ENCODE measurements around a stretch of chr3.

GRCh38 chr3:66181742-66182324 is 39.0 kb upstream of the SLC25A26 start:
- RAMPAGE, long total RNA = no peak
- RRBS = no CpG with 5 or more reads among the region's 9 CpGs

DNA sequence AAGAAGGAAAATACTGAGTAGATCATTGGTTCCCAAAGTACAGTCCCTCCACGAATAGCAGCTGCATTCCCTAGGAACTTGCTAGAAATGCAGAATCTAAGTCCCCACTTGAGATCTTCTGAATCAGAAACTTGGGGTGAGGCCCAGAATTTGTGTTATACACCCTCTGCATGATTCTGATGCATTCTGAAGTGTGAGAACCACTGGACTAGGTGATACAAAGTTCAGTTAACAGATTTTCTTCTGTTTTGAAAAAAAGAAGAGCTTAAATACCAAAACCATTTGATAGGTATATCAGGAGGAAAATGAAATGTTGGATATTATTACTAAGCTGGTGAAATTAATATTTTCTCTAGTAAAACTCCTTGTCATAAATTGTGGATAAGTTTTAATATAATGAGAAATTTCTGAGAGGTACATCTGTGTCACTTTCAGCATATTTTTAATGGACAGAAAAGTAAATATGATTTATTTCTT is 77.2 kb downstream of the SLC25A26 start:
- RAMPAGE, long total RNA = no peak
- RRBS = no CpG with 5 or more reads among the region's 1 CpG

- RAMPAGE, long total RNA = no peak
- RRBS = no CpG with 5 or more reads among the region's 23 CpGs
Measured at GRCh38 chr3:66393329-66394572, 107.1 kb downstream of the LRIG1 start.

GRCh38 chr3:66452120-66452645 is 48.6 kb downstream of the LRIG1 start:
- RAMPAGE, long total RNA = no peak
- RRBS = no CpG with 5 or more reads among the region's 8 CpGs

DNA sequence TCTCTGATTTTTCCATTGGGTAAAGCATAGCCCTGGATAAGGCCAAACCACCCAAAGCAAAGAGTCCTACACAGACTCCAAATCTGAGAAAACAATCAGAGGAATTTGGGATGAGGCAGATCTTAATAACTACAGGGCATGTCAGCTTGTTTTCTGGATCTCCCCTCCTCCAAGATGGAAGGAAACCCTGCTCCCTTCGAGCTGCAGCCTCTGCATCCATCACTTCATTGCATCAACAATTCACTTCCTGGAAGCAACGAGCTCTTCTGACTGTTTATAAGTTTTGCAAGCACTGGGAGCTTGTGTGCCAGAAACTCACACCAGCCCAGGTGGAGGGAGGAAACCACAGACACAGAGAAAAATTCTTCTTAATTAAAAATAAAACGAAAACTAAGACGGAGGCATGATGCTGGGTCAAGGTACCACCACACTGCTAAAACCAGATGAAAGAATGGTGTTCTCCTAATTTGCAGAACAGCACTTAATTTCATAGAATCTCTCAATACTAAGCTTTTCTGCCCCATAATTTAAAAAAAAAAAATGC is 10.6 kb downstream of the LRIG1 start:
- RAMPAGE, long total RNA = no peak
- RRBS = no CpG with 5 or more reads among the region's 4 CpGs

DNA sequence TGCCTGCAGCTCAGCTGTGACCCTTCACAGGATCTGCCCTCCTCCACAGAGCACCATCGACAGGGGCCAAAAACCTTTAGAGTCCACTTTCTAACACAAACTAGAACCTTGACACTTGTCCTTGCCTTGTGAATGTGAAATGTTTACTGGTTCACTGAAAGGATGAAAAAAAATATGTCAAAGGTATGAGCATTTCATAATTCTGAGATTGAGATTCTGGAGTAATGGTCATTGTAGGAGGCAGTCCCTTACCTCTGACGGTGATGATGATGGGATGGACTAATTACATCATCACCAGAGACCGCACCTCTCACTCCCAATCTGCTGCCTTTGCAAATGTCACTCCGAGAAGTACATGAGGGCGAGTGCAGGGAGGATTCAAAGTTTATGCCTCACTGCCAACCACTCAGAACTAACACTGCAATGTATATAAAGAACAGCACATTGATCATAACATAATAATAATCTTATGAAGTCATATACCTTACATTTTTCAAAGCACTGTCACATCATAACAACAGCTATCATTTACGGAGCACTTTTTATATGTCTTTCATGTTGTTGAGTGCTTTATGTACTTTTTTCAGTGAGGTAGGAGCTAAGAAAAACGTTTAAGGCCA is 4.6 kb upstream of the LRIG1 start:
- RAMPAGE, long total RNA = no peak
- RRBS = no CpG with 5 or more reads among the region's 7 CpGs

- RAMPAGE, long total RNA = no peak
- RRBS = no CpG with 5 or more reads among the region's 5 CpGs
Measured at GRCh38 chr3:67540077-67540494, 114.3 kb downstream of the SUCLG2 start.

- RAMPAGE, long total RNA = no peak
- RRBS = no CpG with 5 or more reads among the region's 8 CpGs
Measured at GRCh38 chr3:68081575-68082008, 77.5 kb downstream of the TAFA1 start.

GRCh38 chr3:69048349-69048638 is 3.8 kb downstream of the TMF1 start:
- RAMPAGE, long total RNA = no peak
- RRBS = no CpG with 5 or more reads among the region's 3 CpGs

DNA sequence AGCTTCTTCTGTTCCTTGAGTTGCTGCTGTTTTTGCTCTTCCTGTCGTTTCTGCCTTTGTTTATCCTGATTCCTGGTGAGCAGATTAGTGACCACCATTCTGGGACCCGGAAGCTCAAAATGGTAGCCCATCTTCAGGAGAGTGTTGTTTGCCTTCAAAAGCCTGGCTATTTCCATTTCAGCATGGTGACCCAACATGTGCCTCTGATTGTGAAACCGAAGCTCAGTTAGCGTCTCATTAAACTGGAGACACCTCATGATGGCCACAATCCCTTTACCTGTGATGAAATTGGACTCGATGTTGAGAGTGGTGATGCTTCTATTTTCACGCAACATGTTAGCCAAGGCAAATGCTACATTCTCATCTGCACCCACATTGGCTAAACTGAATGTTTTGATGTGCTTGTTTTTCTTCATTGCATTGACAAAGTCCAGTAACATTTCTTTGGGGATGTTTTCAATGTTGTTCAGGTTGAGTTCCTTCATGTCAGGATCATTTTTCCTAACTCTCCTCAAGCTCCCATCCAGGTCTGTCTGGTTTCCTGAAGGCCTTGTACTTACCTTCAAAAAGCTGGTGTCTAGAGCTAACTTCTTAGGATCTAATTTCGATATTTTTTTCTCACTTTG is 3.2 kb downstream of the LMOD3 start:
- RAMPAGE, long total RNA = no peak
- RRBS = no CpG with 5 or more reads among the region's 7 CpGs

DNA sequence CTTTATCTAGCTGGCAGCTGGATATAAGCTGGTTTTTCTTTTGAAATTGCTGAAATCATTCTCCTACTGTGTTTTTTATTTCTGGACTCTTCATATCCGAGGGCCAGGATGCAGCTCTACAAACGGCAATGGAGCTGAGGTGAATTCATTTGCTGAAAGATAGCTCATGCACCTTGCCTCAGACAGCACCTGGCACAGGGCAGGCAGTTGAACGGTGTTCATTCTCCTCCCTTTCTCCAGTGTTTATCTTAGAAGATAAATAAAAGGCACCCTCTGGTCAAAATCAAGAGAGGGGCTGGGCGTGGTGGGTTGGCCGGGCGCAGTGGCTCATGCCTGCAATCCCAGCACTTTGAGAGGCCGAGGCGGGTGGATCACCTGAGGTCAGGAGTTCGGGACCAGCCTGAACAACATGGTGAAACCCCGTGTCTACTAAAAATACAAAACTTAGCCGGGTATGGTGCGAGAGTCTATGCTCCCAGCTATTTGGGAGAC is 79.3 kb upstream of the LMOD3 start:
- RAMPAGE, long total RNA = no peak
- RRBS = no CpG with 5 or more reads among the region's 12 CpGs

DNA sequence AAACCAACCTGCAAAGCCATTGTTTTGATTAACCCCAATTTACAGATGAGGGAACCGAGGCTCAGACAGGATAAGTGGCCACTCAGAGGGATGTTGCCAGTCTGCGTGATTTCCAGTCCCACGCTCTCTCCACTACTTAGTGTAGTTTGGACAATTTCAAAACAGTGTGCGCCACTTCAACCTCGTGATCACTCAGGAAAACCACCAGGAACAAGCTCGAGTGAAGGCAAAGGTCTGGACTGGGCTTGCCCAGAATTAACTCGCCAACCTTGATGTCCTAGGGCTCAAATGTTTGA is 124.2 kb upstream of the LMOD3 start:
- RAMPAGE, long total RNA = no peak
- RRBS = no CpG with 5 or more reads among the region's 7 CpGs

GRCh38 chr3:69289852-69290488 is 95.9 kb downstream of the FRMD4B start:
- RAMPAGE, long total RNA = no peak
- RRBS = no CpG with 5 or more reads among the region's 7 CpGs

DNA sequence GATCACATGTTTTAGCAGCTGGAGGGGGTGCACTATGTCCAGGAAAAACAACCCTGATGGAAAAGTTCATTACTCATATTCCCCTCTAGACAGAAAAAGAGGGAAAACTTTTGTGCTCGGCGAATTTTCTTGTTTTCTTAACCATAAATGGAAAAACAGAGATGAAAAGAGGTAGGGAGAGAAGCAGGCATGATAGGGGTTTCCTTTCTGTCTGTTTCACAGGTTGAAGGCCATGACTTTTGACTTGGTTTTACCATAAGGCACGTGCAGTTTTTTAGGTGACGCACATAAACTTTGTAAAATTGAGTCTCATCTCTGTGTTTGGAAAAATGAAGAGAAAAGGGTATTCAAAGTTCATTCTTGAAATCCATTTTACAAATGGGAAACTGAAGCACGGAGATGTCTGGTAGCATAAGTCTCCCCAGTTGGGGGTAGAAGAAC is 26.4 kb downstream of the FRMD4B start:
- RAMPAGE, long total RNA = no peak
- RRBS = no CpG with 5 or more reads among the region's 5 CpGs

DNA sequence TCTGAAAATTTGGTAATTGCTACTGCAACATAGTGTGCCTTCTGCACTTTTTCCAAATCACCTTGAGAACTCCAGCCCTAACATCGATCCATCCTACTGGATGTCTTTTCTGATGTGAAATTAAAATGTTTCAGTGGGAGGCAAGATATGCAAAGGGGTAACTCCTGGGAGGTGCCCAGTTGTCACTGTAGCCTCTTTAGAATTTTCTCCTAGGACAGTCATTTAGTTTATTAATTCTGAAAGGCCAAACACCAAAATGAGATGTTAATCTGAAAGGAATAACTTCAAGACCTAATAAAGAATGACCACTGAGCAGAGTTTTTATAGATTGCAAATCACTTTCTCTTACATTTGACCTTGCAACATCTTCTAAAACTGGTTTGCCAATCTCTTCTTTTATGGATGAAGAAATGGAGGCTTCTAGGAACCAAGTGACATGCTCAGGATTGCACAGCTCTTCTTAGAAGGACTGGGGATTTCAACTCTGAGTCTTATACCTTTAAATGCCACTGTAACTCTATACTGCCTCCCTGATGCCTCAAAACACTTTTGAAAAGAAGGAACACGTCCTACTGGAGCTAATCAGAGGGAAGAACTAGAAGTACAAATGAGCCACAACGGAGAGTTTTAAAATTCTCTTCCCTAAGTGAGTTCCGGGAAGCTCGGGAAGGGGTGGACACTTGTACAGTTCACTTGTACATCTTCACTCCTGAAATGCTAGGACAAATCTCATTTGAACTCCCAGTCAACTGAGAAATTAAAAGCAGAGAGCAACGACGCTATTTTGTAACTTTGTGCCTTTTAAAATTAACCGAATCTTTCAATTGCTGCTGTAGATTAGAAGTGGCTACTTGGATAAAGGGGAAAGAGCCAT is 1.1 kb upstream of the MITF start:
- RAMPAGE, long total RNA = no peak
- RRBS = no CpG with 5 or more reads among the region's 8 CpGs

DNA sequence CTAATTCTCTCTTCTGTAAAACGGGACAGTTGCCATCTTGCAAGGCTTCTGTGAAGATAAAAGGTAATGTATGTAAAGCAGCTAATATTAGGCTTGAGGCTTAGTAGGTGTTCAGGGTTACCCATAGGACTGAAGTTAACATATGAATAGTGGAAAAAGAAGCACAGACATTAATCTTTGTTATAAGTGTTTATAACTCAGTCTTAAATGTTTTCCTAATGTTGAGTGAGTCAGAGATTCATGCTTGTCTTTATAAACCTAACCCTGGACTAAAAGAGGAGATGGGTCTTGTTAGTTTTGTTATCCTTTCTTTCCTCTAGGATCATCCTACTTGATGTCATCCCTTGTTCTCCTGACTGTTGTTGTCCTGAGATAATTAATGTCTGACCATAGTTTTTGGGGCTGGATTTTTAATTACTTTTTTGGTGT is 8.2 kb downstream of the MITF start:
- RAMPAGE, long total RNA = no peak
- RRBS = no CpG with 5 or more reads among the region's 1 CpG

DNA sequence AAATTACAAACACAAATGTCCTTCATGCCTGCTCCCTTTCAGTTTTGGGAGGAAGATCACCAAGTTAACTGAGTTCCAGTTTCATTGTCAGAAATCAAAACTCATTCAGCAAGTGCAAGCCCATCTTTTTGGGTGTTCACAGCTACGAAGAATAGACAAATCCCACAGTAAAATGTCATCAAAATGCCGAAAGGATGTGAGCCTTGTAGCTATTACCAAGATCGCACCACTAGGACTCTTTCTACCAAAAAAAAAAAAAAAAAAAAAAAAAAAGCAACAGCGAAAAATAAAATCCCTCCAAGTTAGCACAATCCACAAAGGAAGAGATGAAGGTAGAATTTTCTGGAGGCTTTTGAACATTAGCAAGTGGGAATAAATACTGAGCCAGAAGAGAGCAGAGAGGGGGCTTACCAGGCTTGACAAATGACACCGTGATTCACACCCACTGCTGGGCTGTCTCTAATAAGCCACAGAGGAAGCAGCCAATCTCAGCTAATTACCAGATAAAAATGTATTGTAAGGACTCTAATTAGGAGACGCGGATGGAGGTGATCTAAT is 602.5 kb downstream of the FOXP1 start:
- RAMPAGE, long total RNA = no peak
- RRBS = no CpG with 5 or more reads among the region's 7 CpGs

DNA sequence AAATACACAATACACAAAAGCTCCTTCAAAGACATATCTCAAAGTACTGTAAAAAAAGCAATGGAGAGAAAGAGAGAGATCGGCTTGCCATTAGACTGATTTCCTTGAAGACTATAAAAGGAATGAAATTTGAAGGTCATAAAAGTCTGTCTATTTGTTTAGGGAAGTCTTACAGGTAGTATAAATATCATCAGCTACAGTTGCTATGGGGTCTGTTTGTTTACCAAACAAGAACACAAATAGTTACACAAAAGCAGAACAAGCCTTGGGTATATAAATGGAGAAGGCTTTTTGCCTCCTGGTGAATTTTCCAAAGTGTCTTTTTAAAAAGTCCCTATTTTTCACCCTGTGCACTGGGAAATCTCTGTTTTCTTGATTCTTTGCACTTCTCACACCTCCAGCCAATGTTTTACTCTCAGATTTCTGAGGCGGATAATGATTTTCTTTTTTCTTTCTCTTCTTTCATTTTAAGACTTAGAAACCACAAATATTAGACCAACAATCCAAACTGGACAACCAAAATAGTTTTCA is 552.3 kb downstream of the FOXP1 start:
- RAMPAGE, long total RNA = no peak
- RRBS = no CpG with 5 or more reads among the region's 2 CpGs

DNA sequence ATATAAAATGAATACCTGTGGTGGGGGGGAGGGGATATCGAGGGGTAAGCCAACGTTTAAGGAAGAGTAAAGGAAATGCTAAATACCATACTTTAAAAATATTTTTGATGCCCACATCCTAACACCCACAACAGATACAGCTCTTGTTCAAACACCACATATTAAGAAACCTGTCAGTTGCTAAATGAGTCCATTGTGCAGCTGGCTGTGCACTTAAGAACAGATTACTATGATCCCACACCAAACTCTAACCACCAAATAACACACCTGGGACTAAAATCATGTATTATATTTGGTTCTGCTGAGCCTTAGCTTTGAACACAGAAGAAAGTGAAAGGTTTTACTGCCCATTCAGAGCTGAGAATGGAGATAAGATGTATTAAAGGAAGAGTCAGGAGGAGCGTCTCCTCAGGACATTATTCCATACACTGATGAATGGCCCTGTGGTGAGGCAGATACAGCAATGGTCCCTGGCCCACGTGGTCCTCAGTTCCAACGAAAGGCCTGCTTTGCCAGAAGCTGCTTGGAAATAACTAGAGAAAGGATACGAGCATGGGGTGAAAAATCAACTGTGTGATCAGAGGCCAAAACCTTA is 515.4 kb downstream of the FOXP1 start:
- RAMPAGE, long total RNA = no peak
- RRBS = no CpG with 5 or more reads among the region's 6 CpGs

DNA sequence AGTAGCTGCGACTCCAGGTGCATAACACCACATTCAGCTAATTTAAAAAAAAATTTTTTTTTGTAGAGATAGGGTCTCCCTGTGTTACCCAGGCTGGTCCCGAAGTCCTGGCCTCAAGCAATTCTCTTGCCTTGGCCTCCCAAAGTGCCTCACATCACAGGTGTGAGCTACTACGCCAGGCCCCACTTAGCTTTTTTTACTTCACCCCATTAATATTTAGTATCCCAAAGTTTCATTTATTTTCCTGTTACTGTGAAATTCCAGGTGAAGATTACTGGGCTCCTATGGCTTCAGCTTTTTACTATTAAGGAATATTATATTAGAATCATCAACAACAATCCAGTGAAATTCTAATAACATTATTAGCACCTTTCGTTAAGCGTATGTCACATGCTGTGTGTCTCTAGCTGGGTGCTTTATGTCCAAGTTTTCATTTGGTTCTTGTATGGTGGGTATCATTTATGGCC is 498.2 kb downstream of the FOXP1 start:
- RAMPAGE, long total RNA = no peak
- RRBS = no CpG with 5 or more reads among the region's 5 CpGs